ENCODE data around the genes CCDC125, SMN1, BDP1 and MAP1B.

DNA sequence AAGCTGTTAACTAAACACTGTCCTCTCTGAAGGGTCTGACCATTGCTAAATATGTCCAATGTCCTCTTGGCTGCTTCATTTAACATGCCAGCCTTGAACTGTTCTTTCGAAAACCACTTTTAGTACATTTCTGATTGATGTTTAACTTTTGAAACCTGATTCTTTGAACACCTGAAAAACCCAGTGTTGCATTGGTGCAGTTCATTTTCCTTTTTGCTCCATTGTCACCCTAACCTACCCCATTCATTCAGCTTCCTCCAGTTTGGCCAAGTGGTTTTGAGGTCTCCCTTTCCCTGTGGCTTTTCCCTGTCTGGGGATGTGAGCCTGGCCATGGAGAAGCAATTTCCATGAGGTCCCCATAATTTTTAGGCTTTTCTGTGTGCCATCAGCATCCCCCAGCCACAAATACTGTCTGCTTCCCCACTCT is 134.8 kb upstream of the PIK3R1 start:
- PRO-cap: no peak
- RAMPAGE, long total RNA, 4 experiments: no peak in any of the 4 experiments

DNA sequence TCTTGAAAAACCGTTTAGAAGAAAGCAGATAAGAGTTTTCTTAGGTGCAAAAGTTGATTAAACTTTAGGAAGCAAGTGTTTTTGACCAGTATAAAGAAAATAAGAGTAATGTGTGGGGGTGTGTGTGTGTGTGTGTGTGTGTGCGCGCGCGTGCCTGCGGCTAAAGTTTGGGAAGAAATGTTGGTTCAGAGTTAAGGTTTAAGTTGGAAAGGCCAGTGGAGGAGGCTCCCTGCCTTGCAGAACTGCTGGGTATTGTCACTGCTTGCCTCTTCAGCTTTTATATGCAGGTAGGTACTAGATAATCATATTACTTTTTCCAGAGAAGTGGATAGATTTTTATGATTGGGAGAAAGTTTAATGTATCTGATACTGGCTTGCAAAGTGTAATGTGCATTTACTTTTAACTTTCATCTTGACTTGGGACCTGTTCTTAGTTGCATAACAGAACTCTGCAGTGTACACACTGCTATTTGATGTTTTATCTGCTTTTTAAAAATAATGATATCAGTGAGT is 2.0 kb downstream of the PIK3R1 start:
- PRO-cap: no peak
- RAMPAGE, long total RNA, 4 experiments: no peak in any of the 4 experiments

DNA sequence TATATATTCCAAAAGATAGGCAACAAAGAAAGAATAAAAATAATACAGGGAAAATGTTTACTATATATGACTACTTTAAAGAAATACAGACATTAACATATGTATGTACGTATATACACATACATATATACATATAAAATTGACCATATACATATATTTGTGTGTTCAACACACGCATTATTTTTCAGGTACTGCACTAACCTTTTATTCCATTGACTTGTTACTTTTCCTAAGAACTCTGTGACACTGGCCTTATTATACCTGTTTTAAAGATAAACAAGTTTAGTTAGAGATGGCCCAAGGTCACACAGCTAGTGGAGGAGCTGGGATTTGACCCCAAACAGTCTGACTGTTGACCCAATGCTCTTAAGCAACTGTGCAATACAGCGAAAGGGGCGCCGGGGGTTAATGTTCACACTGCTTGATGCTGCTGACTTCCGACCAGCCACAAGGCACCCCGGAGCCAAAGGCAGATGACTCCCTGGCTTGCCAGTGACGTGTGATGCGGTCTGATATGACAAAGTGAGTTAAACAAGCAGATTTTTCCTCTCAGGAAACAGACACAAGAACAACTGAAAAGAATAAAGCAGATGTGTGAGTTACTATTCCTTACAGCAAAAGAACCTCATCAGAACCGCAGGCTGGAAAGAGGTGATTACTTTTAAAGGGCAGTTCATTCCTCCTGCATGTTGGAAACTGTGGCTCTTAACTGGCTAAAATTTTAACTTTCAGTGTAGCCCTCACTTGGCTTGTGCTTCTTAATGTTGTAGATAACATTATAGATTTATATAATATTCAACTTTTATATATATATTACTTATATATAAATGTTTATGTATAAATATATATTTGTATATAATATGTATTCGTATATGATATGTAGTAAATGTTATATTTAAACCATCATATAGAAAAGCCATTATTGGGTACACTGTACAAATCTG is 24.0 kb downstream of the PIK3R1 start:
- PRO-cap: no peak
- RAMPAGE, long total RNA, 4 experiments: no peak in any of the 4 experiments

- PRO-cap: no peak
- RAMPAGE, long total RNA, 4 experiments: no peak in any of the 4 experiments
Measured at GRCh38 chr5:68252986-68253843, 37.7 kb downstream of the PIK3R1 start.

GRCh38 chr5:68254878-68255315 is 39.3 kb downstream of the PIK3R1 start:
- PRO-cap: no peak
- RAMPAGE, long total RNA, 4 experiments: no peak in any of the 4 experiments

DNA sequence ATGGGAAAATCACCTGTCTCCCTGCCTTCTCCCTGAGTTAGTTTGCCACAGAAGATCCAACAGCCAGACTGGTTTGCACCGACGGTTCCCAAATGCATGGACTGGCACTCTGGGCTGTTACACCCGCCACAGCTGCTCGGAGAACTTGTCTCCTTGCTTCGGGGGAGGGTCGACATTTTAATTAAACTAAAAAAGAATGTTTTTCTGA is 73.4 kb downstream of the PIK3R1 start:
- PRO-cap: no peak
- RAMPAGE, long total RNA, 4 experiments: no peak in any of the 4 experiments

DNA sequence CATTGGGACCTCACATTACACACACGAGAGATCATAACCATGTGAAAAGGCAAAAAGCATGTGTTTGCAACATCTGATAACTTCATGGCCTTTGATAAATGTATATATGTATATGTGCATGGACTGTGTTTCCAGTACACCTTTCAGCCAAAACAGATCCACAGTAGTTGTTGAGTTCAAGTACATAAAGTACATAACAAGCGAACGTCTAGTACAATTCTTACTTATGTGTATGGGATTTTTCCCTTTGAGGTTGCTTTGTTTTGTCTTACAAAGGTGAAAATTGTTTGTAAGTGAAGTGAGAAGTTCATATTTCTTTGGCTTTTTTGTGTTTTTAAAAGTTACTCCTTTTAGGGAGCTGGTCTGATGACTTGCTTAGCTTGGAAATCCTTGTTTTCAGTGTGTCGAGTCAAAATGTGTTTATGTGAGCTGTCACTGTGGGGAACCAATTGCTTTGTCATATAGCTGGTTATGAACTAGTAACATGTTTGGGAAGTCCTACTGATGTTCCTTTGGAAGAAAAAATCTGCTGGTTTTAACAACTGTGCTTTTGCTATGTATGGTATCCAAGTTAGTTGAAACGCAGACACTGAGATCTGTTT is 85.1 kb downstream of the PIK3R1 start:
- PRO-cap: no peak
- RAMPAGE, long total RNA, 4 experiments: no peak in any of the 4 experiments

- PRO-cap: no peak
- RAMPAGE, long total RNA, 4 experiments: no peak in any of the 4 experiments
Measured at GRCh38 chr5:68319280-68319980, 103.9 kb downstream of the PIK3R1 start.

DNA sequence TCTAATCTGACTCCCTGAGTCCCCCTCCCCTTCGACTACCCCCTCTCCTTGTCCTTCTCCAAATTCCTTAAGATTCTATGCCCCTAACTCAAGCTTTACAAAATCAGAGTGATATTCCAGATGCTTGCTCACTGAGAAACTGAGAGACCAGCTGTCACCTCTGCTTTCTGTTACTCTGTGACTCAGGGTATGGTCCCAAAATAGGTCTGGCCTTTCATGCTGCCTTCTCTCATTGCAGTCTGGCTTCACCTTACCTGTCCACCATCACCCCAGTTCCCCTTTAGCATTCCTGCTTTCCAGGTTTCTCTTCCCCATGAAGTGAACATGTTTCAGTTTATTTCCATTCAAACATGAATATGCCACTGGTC is 383.3 kb upstream of the SLC30A5 start:
- PRO-cap: no peak
- RAMPAGE, long total RNA, 4 experiments: no peak in any of the 4 experiments

GRCh38 chr5:69332488-69333011 is at the start of gene CCDC125:
CCDC125 (minus strand) TSS chr5:69332801.
- PRO-cap: no peak
- RAMPAGE, long total RNA, 4 experiments: start-site peak on the minus strand in 3 of 4 experiments, at chr5:69332732-69332798 at its widest, 47 to 205 reads per replicate

GRCh38 chr5:70924922-70925289 is at the start of gene SMN1:
SMN1 (plus strand) TSS chr5:70925087.
- PRO-cap: no peak
- RAMPAGE, long total RNA, 4 experiments: no peak in any of the 4 experiments

DNA sequence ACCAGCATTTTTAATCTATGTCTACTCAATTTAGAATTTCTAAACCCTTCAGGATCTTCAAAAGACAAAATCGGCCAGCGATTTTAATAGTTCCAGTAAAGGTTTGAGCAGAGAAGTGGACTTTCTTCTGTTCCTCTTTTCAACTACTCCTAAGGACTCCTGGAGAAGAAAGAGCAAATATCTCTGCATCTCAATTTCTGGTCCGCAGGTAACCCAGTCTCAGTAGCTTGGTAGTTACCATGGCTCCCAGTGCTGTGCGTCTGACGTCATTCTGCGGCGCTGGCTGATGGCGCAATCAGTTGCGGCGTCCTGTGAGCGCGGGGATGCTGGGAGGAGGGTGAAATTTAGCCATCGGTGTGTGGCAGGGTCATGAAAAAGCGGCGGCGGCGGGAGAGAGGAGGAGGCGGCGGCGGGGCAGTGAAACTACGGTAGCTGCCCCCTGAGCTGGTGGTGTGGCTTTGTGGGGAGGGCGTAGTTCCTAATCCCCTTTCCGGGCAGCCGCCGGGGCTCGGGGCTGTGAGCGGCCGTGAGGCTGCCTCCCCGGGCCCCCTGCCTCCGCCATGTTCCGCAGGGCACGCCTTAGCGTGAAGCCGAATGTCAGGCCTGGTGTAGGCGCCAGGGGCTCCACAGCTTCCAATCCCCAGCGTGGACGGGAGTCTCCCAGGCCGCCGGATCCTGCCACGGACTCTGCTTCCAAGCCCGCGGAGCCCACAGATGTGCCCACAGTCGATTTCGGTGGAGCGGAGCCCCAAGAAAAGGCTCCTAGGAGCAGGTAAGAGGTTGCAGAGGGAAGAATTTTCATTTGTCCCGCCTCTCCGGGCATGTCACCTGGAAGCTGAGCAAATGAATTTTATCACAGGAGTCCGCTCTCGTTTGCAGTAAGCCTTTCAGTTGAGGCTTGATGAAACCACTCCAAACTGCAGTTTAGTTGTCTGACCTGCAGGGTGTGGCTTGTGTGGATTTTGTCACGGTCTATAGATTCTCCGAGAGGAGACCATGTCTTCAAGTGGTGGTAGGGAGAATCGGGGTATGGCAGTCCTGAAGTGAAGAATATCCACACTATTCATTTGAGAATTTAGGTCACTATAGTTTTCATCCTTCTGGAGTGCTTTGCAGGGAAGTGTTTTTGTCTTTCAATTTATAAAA is at the start of gene BDP1:
BDP1 (plus strand) TSS at position 334 of the 1,146 bp plus-strand sequence.
- PRO-cap: no peak
- RAMPAGE, long total RNA, 4 experiments: start-site peak on the plus strand in 4 of 4 experiments, centred at positions 345 to 649 of the sequence, 40 to 1,005 reads per replicate

DNA sequence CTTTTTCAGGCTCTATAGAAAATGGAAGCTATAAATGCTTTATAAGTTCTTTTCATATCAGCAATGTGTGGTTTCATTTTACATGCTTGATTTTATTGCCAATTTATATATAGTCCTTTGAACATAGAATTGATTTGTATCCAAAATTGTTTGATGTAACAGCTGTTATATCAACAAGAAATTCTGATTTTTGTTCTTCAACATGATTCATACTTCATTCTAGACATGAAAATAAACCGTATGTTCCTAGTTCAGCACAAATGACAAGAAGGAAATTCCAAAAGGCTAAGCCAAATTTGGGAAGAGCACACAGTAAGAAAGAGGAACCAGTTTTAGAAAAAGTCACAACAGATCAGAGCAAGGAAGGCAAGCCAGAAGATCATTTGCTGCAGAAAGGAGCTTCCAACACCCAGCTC is 65.1 kb upstream of the MCCC2 start:
- PRO-cap: no peak
- RAMPAGE, long total RNA, 4 experiments: no peak in any of the 4 experiments

DNA sequence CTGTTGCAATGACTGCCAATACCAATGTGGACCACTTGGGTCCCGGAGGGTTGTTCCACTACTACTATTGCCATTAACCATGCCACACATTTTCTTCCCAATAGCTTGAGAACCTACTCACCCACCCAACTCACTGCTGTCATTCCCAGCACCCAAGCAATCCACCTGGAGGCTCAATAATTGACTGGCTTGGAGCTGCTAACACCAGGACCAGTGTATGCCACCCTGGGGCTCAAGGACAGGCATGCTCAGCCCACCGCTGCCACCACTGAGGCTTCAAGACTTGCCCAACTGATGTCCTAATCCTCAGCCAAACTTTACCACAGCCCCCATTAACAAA is 190.9 kb upstream of the MAP1B start:
- PRO-cap: no peak
- RAMPAGE, long total RNA, 4 experiments: no peak in any of the 4 experiments

- PRO-cap: unidirectional peak, plus-strand start at chr5:72107333; unidirectional peak, plus-strand start at chr5:72107480
- RAMPAGE, long total RNA, 4 experiments: start-site peak on the plus strand in 4 of 4 experiments, at chr5:72107318-72107501 at its widest, 121 to 7,702 reads per replicate
Measured at GRCh38 chr5:72106729-72107895, at the start of gene MAP1B. MAP1B (plus strand) TSS chr5:72107475.

- PRO-cap: no peak
- RAMPAGE, long total RNA, 4 experiments: no peak in any of the 4 experiments
Measured at GRCh38 chr5:72107896-72108491, 719 bp downstream of the MAP1B start.

DNA sequence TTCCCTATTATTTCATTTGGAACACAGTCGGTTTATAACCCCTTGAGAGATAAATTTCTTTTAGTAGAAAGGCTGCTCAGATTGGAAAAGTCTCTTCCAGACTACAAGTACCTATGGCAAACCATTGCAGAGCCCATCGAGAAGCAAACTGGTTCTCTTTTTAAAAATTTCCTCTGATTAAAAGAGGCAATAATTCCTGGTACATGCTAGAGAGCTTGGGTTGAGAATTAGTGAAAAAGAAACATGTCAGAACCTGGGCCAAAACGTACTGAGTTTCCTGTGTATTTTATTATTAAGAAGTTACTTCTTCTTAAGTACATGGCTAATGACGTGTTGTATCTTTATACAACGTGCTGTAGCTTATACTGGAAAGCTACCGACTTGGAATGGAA is 43.3 kb downstream of the ZNF366 start:
- PRO-cap: no peak
- RAMPAGE, long total RNA, 4 experiments: no peak in any of the 4 experiments

- PRO-cap: no peak
- RAMPAGE, long total RNA, 4 experiments: no peak in any of the 4 experiments
Measured at GRCh38 chr5:72505438-72505896, 1.7 kb downstream of the ZNF366 start.

- PRO-cap: no peak
- RAMPAGE, long total RNA, 4 experiments: no peak in any of the 4 experiments
Measured at GRCh38 chr5:72508804-72509177, 1.6 kb upstream of the ZNF366 start.

DNA sequence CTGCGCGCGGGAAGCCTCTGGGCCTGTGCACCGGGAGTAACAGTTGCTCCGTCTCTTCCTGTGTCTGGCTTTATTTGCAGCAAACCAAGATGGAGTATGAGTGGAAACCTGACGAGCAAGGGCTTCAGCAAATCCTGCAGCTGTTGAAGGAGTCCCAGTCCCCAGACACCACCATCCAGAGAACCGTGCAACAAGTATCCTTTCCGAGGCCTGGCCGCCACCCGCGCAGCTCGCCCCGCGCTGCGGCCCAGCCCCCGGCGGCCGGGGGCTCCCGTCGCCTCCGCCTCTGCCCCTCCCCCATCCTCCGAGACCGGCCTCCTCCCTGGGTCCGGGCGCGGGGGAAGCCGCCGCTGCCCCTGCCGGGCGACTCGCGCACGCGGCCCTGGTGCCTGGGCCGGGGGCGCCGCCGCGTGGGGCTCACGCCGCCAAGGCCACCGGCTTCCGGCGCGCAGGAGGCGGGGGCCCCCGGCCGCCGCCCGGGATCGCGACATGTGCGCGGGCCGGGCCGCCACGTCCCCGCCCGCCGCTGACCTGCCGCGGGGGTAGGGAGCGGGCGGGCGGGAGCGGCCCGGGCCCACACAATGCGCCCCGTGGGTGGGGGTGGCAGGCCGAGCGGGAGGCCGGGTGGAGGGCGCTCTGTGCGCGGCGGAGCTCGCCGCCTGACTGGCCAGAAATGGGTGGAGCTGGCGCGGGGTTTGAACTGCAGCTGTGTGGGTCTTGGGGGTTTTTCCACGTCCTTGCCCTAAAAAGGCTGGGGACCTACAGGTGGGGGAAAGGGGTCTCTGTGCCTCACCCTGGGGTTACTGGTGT is 32.0 kb downstream of the TNPO1 start:
- PRO-cap: no peak
- RAMPAGE, long total RNA, 4 experiments: no peak in any of the 4 experiments